ENCODE results near the genes BRD9, SLC12A7 and SLC6A3.

DNA sequence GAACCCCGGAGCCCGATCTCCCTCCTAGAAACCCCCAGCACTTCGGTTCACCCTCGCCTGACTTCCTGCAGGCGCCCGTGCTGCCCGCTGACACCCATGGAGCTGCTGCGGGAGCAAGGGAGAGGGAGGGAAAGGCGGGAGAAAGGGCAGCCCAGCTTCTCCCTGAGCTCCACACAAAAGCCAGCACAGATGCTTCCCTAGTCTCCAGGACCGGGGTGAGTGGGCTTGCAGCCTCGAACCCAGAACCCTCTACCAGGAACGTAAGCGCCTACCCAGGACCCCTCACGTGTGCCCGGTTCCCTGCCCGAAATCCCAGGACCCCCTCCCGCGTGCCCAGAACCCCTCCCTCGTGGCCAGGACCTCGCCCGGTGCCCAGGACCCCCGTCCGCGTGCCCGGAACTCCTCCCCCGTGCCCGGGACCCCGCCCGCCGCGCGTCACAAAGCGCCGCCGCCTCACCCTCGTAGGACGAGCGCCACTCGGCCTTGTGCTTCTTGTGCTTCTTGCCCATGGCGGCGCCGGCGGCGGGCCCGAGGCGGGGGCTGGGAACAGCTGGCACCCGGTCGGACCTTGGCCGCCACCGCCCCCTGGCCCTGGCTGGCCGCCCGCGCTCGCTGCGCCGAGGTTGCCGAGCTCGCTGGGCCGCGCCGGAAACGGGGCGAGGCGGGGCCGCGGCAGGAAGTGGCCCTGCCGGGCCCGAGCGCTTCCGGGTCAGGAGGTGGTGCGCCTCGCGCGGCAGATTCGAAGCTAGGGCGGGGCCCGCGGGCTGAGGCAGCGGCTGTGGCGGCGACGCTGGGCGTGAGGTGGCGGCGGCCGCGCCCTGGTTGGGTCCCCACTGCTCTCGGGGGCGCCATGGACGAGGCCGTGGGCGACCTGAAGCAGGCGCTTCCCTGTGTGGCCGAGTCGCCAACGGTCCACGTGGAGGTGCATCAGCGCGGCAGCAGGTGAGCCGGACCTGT, at the start of gene BRD9:
TSS of gene BRD9 (minus strand) at position 653 of the 957 bp plus-strand sequence.
- PRO-cap, result unidirectional peak, minus-strand start at position 653 of the sequence
- RAMPAGE, long total RNA, result no peak

GRCh38 chr5:960582-961082, 48.0 kb upstream of the NKD2 start:
- PRO-cap, result no peak
- RAMPAGE, long total RNA, result no peak

- PRO-cap, result no peak
- RAMPAGE, long total RNA, result no peak
Measured at GRCh38 chr5:1008903-1009287, 293 bp downstream of the NKD2 start.

DNA sequence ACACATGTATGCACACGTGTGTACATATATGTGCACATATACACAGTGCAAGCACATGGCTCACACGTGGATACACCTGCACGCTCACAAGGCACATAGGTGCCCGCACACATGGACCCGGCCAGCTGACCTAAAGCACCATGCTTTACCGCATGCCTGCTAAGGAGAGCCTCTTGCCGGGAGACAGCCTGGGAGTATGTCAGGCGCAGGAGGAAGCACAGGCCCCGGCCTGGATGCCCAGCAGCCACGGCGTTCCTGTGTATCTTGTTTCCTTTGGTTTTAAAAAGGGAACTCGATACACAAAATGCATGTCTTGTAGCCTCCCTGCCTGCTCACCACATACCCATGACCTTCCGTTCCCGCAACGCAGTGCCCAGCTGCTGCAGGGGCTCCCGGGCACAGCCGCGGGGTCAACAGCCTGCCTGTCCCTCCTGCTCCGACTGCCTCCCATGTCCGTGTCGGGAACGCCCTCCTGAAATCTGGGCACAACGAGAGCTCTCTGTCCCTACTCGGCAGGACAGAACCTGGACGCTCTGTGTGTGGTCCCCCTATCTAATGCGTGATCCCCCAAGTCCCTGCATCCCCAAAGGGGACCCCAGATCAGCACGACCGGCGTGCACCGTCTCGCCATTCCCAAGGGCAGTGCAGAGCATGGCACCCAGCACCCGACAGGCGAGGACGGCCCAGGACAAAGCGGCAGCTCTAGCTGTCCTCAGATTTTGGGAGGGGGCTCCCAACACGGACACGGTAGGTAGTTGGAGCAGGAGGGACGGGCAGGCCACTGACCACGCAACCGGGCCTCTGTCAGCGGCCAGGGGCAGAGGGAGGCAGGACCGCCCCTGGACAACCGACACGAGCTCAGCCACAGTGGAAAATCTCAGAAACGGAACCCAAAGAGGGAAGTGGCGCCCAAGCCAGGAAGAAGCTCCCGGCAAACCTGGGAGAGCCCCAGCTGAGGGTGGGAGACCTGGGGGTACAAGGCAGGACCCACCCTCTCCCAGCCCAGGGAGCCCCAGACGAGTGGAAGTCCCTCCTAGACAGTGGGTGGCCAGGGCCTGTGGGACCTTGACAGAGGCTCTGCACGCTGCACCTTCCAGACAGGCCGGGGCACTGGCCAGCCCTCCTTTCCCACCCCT, 3.4 kb downstream of the SLC12A7 start:
- PRO-cap, result no peak
- RAMPAGE, long total RNA, result no peak

GRCh38 chr5:1111703-1112359, at the start of gene SLC12A7:
SLC12A7 (minus strand) TSS chr5:1112063.
- PRO-cap, result bidirectional peak, plus-strand start at chr5:1111820, minus-strand start at chr5:1111508; unidirectional peak, minus-strand start at chr5:1112037
- RAMPAGE, long total RNA, result no peak

DNA sequence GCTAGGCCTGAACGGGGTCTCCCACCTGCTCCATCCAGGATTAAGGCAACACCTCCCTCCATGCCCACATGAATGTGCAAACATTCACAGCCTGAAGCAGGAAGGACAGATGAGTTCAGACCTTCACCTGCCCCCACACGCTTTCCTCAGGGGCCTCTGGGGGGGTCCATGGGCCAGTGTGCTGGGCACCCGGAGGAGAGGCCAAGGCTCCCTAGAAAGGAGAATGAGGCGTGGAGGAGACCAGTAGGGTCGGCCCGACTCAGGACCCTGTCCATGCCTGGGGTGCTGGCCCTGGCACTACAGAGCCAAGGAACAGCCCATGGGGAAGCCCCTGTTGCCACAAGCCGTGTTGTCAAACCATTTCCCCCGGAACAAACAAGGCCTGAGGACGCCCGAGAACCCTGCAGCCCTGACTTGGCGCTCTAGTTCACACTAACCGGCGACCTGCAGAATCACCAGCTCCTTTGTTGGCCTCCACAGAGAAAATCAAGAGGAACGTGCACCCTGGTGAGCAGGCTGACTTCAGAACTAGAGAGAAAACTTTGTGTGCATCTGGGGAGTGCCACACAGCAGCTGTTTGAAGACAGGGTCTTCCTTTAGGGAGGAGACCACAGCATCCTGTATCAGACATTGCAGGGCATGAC, 41.5 kb upstream of the SLC12A7 start:
- PRO-cap, result no peak
- RAMPAGE, long total RNA, result no peak

DNA sequence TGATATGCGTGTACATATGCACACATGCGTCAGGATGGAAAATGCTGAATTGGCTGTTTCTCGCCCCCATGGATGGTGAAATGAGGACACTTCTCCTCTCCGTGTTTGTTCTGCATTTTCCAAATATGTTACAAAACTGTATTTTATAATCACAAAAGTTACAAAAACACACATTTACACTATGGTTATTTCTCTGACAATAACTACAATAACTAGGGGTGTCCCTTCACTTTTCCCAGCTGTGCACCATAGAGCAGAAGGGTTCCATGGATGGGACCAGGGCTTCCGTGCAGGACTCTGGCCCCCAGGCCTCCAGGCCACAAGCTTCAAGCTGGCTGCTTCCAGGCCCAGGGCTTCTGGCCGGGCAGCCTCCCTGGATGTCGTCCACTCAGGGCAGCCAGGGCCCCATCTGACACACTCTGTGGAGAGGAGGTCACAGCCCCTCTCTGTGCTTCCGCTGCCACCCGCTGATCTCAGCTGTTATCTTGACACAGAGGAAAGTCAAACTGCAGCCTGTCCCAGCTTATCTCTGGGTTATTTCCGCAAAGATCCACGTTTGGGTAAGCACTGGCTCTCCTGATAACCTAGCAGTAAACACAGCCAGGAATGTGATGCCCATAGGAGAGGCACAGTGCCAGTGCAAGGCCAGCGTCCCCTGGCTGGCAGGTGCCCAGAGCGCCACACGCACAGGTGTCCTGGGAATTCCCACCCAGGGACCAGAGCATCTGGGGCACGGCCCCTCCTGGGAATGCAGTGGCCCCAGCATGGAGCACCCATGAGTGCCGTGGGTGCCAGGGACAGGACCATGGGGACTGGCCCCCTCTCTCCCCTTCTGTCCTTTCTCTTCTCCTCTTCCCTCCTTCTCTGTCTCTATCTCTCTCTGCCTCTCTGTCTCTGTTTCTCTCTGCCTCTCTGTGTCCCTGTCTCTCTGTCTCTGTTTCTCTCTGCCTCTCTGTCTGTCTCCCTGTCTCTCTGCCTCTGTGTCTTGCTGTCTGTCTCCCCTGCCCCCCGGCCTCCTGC, 15.7 kb upstream of the SLC6A19 start:
- PRO-cap, result no peak
- RAMPAGE, long total RNA, result no peak

GRCh38 chr5:1237957-1238366, 12.8 kb downstream of the SLC6A18 start:
- PRO-cap, result unidirectional peak, plus-strand start at chr5:1238256
- RAMPAGE, long total RNA, result no peak

DNA sequence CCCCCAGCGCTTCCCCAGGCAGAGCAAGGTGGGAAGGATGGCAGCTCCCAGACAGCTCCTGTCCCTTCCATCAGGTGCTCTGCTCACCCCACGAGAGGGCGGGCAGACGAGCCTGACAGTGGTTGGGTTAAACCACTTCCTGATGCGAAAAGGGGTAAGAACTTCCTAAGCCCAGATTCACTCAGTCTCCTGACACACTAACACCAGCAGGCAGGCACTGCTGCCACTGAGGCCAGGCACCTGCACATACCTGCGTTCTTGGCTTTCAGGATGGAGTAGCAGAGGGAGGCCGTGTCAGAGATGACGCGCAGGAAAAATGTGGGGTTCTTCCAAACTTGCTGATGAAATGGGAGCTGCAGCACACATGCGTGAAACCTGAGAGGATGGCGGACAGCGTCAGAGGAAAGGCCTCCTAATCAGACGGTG, 29.9 kb downstream of the SLC6A18 start:
- PRO-cap, result no peak
- RAMPAGE, long total RNA, result no peak

DNA sequence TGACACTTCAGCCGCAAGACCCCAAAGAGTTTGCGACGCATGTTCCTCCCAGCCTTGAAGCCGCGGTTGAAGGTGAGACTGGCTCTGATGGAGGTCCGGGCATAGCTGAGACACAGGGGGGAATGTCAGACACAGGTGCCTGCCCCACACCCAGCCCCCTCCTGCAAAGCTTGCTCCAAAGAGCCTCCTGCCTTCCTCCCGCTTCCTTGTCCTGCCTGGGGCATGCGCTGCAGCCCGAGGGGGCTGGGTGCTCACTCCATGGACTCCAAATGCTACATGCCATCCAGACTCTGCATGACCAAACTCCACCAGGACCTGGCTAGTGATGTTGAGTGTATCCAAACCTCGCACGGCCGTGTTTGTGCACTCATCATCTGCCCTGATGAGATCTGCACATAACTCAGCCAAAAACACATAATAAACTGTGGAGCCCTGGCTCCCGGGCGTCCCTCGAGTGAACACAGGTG, 34.3 kb downstream of the TERT start:
- PRO-cap, result no peak
- RAMPAGE, long total RNA, result no peak

DNA sequence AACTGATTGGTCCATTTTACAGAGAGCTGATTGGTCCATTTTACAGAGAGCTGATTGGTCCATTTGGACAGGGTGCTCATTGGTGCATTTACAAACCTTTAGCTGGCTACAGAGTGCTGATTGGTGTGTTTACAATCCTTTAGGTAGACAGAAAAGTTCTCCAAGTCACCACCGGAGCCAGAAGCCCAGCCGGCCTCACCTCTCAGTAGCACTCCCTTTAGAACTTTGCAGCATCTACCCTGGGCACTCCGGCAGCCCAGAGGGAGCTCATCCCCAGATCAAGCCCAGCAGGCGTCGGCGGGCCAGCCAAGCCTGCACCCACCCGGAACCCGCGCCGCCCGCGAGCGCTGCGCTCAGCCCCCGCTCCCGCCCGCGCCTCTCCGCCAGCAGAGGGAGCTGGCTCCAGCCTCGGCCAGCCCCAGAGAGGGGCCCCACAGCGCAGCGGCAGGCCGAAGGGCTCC, 35.3 kb upstream of the CLPTM1L start:
- PRO-cap, result no peak
- RAMPAGE, long total RNA, result no peak

- PRO-cap, result bidirectional peak, plus-strand start at chr5:1445570, minus-strand start at chr5:1445430
- RAMPAGE, long total RNA, result no peak
Measured at GRCh38 chr5:1445307-1445694, at the start of gene SLC6A3. SLC6A3 (minus strand) TSS chr5:1445440.

DNA sequence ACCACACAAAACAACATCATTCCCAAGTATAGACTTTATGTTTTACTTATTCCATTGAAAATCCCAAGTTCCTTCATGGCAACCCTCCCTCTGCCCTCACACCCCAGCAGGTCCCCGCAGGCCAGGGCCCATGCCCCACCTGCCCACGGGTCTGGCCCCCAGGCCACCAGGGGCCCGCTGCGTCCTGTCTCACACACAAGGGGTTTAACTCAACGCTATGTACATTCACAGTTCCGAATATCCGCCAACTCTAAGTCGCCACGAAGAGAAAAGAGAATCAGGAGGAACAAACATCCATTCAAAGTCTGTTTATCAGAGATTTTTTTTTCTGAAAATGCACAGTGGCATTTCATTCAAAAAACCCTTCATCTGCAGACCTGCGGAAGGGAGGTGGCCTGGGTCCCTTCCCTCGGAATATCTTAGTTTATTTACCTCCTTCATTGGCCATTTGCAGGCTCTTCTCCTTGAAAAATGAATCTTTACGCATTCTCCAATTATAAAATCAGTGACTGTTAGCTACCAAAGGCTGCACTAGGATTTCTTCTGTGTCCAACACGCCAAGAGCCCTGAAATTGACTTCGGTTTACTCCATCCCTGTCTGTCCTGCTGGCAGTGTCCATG, 16.3 kb upstream of the SLC6A3 start:
- PRO-cap, result no peak
- RAMPAGE, long total RNA, result no peak

GRCh38 chr5:1473704-1474153, 28.5 kb upstream of the SLC6A3 start:
- PRO-cap, result no peak
- RAMPAGE, long total RNA, result no peak

GRCh38 chr5:1474361-1475380, 29.4 kb upstream of the SLC6A3 start:
- PRO-cap, result no peak
- RAMPAGE, long total RNA, result no peak

DNA sequence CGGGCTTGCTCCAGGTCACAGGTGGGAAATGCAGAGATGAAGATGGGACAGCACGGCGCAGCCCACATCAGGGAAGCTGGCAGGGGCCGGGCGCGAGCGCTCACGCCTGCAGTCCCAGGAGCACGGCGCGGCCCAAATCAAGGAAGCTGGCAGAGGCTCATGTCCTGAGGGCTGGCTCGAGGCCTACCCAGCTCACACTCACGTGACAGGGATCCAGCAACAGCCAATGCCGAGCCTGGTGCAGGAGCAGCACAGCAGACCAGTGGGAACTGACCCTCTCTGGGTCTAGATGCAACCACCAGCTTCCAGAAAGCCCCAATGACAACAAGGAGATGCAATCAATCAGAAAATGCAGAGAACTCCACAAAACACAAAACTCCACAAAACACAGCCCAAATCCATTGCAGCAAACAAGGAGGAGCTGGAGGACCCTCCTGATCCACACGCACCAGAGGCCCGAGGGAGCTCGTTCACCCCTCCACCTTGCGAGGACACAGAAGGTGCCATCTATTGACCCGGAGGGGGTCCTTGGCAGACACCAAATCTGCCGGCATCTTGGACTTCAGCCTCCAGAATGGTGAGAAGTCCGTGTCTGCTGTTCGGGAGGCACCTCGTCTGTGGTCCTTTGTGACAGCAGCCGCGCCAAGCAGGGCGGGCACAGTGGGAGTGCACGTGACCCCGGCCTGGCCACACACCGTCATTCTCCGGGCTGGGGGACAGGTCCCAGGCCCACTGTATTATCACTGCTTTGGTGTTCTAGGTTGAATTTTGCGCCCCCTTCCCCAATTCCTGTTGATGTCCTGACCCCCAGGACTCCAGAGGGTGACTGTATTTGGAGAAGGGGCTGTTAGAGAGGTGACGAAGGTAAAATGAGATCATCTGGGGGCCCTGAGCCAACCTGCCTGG, 16.0 kb downstream of the LPCAT1 start:
- PRO-cap, result no peak
- RAMPAGE, long total RNA, result no peak

GRCh38 chr5:1521579-1522727, 1.8 kb downstream of the LPCAT1 start:
- PRO-cap, result no peak
- RAMPAGE, long total RNA, result no peak

- PRO-cap, result no peak
- RAMPAGE, long total RNA, result no peak
Measured at GRCh38 chr5:1536322-1536891, 12.6 kb upstream of the LPCAT1 start.

DNA sequence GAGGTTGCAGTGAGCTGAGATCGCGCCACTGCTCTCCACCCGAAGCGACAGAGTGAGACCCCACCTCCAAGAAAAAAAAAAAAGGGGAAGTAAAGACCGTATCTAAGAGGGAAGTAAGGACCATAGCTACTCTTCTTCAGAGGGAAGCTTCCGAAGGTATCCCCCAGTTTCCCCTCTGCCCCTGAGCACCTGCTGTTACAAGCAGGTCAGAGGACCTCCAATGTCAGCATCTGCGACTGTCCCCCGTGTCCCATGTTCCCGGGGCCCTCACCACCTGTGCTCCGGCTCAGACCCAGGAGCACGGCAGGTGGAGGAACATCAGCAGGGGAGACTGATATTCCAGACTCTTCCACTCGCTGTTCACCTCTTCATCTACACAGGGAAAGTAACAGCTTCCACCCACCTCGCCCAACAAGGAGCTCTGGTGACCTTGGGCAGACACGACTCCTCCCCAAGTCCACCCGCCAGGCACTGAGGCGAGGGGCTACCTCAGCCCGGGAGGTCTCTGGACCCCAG, 69.9 kb upstream of the LPCAT1 start:
- PRO-cap, result no peak
- RAMPAGE, long total RNA, result no peak

DNA sequence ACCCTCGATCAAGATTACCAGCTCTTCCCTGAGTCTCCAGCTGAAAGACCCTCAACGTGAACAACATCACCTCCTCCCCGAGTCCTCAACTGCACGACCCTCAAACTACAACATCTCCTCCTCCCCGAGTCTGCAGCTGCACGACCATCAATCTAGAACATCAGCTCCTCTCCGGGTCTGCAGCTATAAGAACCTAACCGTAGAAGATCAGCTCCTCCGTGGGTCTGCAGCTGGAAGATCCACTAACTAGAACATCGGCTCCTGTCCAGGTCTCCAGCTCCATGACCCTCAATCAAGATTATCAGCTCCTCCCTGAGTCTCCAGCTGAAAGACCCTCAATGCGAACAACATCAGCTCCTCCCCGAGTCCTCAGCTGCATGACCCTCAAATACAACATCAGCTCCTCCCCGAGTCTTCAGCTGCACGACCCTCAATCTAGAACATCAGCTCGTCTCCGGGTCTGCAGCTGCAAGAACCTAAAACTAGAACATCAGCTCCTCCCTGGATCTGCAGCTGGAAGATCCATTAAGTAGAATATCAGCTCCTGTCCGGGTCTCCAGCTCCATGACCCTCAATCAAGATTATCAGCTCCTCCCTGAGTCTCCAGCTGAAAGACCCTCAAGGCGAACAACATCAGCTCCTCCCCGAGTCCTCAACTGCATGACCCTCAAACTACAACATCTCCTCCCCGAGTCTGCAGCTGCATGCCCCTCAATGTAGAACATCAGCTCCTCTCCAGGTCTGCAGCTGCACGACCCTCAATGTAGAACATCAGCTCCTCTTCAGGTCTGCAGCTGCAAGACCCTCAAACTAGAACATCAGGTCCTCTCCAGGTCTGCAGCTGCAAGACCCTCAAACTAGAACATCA, 100.5 kb upstream of the LPCAT1 start:
- PRO-cap, result no peak
- RAMPAGE, long total RNA, result no peak